PFSK-1 (cell line): ENCODE data around the genes FKBP15, ALAD, ATP6V1G1 and TNFSF15.

GRCh38 chr9:112762172-112762371 is 11.5 kb downstream of the SNX30 start:
- RRBS, result no CpG with 5 or more reads among the region's 6 CpGs

DNA sequence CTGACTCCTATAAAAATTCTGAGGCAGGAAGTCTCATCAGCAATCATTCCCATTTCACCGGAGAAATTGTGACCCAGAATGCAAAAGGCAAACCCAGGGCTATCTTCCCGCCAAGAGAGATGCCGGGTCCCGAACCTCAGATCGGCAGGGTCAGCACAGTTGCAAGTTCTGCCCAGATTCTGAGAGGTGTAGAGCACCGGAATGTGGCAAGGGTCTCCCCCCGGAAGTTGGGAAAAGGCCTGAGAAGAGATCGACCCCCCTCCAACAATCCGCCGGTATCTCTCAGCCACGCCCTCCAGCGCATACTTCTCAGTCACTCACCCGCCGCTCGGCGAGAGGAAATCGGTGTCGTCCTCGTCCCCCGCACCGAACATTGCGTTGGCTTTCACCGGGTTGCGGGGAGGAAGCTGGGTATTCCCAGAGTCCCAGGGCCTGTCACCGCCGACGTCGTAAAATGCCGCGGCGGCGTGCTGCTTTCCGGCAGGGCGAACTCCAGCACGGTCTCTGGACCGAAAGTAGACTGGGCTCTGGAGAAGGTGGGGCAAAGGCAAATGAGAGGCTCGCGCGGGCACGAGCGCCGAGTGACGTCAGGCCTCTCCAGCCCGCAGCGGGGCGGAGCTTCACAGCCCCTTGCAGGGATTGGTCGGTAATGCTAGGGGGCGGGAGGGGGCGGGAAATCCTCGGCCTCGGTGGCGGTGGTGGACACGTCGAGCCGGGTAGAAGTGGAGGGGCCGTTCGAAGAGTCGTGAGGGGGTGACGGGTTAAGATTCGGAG is at the start of gene FKBP15:
TSS of gene FKBP15 (minus strand) at position 408 of the 774 bp plus-strand sequence.
- RRBS, result 1% methylated on average over 22 of the region's 60 CpGs

GRCh38 chr9:113397082-113397873 is 3.8 kb downstream of the ALAD start:
- RRBS, result no CpG with 5 or more reads among the region's 9 CpGs

GRCh38 chr9:113400931-113401986 is at the start of gene ALAD:
TSS of gene ALAD (minus strand) at chr9:113401284.
- RRBS, result 2% methylated on average over 9 of the region's 60 CpGs

DNA sequence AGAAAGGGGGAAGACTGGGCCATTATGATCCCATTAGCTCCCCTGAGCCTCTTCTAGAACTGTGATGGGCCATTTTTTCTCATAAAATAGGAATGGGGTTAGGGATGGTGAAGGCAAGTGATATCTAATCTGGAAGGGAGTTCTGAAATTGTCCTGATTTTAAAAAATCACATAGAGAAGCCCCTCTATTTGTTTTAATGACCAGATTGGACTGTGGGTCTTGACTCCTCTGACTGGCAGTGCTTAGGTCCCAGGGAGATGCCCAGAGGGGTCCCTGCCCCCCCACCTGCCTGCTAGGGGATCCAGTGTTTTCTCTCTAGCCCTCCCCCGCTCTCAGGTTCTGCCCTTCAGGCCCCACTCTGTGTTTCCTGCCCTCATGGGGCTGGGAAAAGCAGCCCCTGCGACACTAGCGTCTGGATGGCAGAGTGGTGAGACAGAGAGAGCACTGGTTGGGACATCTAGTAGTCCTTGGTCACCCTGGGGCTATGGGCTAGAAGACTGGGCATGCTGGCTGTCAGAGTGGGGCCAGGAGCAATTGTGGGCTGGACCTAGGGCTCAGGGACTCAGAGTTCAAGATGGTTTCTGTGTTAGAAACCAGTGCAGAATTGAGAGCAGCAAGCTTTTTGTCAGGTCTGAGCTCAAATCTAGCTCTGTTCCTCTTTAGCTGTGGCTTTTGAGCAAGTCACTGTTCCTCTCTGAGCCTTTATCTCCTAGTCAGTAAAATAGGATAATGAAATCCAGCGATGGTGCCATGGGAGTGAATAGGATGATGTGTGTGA is 38.8 kb downstream of the RGS3 start:
- RRBS, result no CpG with 5 or more reads among the region's 4 CpGs

- RRBS, result no CpG with 5 or more reads among the region's 9 CpGs
These were observed 64.5 kb downstream of the RGS3 start for GRCh38 chr9:113527960-113528577.

DNA sequence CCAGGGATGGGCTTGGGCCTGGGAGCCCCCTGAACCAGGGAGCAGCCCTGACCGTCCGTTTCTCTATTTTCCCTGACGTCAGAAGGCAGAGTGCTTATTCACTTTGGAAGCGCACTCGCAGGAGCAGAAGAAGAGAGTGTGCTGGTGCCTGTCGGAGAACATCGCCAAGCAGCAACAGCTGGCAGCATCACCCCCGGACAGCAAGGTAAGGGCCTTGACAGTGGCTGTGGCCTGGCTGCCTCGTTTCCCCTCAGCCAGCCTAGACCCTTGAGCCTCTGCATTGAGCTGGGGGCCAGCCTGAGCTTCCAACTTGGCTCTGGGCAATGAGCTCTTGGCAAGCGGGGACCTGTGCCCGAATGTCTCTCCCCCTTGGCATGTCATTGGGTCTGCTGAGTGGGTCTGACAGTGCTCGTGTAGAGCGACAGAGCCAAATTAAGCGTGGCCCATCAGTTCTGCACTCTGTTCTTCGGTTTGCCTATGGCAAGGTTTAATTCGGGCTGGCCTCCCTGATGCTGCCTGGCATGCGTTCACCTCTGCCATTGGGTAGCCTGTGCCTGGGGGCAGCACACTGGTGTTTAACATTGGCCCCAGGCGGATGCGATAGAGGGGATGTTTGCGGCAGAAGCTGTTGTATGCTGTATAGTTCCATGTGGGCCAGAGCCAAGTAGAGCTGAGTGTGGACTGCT is 73.3 kb downstream of the RGS3 start:
- RRBS, result no CpG with 5 or more reads among the region's 20 CpGs

- RRBS, result no CpG with 5 or more reads among the region's 12 CpGs
These were observed 138.6 kb downstream of the RGS3 start for GRCh38 chr9:113602016-113602566.

DNA sequence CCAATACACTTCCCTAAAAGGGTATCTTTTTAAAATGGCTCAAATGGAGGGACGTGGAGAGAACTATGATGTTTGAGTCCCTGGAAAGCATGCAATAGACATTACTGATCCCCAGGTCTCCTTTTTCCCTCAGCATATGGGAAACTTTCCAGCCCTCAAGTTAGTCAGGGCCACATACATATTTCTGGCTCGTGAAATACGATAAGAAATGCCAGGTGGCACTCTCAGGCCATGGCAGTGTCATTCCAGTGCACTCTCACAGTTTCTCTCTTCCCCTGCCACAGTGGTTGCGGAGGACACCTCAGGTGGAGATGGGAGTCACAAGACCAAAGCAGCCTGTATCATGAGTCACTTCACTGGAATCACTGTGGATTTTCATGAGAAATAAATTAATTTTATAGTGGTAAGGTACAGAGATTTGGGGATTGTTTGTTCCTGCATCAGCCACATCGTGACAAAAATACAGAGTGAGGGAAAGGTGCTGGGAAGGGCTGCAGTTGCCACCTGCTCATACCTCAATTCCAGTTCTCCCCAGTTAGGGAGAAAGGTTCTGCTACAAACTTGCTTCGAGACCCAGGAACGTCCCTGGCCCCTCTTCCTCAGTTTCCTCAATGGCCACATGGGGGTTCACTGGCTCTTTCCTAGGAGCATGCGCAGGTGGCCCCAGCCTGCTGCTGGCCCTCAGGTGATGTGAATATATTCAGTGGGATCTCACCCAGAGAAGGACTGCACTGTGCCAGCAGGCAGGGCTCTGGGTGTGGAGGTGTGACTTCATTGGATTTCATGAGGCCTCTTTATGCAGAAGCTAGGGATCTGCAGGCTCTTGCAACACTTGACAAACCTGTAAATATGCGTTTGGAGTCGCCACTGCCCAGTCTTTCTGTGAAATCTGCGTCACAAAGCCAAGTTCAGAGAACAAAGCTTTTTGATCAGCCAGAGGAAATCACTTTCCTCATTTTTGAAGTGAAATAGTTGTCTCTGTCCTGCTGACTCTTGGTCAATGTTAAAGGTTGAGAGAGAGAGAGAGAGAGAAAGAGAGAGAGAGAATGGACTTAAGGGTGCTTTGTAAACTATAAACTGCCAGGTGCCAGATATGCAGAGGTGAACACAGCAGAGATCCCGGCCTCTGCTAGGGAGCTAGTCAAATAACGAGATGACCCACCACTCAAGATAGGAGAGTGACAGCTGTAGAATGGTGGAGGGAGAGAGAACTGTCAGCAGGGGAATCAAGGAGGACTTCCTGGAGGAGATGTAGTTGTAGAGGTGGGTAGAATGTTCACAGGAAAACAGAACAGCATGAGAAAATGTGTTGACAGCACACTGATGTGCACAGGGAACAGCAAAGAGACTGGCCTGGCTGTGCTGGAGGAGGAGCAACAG is 167.4 kb upstream of the ZNF618 start:
- RRBS, result no CpG with 5 or more reads among the region's 13 CpGs

DNA sequence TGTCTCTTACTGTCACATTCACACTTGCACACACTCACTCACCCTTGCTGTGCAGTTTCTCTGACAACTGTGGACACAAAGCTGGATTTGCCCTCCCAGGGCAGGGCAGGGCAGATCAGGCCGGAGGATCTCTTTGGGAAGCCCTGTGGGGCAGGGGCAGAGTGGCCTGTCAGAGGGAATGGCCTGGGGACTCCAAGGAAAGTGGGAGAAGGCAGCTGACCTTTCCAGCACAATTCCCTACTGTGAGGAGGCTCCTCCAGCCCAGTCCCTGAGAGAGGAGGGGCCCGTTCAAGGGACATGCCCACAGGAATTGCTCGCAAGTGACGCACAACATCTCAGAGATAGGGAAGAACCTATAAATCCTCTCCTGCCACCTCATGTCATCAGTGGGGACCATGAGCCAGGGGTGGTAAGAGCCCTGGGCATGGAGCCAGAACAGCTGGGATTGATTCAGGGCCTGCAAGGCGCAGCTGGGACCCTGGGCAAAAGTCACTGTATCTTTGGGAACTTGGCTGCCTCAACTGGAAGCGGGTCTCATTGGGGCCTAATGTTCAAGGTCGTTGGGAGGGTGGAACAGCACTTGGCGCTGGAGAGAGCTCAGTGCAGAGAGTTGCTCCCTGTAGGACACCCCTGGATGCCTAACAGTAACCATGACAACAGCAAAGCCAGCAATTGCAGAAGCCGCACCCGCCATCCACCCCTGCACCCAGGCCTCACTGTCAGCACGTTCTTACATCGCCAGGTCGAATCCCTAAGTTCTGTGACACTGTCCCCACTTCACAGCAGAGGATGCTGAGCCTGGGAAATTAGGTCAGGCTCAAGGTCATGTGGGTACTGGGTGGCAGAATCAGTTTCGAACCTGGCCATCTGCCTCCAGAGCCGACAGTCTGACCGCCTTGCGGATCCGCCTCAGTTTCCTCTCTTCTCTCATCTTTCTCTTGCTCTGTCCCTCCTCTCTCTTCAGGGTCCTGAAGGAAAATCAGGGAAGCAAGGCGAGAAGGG is 41.3 kb upstream of the ORM1 start:
- RRBS, result no CpG with 5 or more reads among the region's 19 CpGs

DNA sequence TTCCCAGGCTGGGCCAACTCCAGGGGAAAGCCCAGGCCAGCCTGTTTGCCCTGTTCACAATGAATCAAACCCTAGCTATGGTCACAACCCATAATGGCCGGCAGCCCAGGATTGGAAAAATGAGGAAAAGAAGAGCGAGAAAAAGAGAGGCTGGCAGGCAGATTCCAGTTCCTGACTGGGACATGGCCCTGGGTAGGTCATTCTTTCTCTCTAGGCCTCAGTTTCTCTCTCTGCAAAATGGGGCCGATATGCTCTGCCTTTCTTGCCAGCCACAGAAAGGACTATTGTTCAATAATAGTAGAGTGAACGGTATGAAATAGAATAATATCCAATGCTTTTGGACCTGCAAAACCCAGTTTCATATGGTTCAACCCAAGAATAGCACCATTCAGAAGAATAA is 7.6 kb upstream of the ORM1 start:
- RRBS, result no CpG with 5 or more reads among the region's 4 CpGs

- RRBS, result no CpG with 5 or more reads among the region's 3 CpGs
These were observed 3.8 kb upstream of the ORM1 start for GRCh38 chr9:114318997-114319590.

DNA sequence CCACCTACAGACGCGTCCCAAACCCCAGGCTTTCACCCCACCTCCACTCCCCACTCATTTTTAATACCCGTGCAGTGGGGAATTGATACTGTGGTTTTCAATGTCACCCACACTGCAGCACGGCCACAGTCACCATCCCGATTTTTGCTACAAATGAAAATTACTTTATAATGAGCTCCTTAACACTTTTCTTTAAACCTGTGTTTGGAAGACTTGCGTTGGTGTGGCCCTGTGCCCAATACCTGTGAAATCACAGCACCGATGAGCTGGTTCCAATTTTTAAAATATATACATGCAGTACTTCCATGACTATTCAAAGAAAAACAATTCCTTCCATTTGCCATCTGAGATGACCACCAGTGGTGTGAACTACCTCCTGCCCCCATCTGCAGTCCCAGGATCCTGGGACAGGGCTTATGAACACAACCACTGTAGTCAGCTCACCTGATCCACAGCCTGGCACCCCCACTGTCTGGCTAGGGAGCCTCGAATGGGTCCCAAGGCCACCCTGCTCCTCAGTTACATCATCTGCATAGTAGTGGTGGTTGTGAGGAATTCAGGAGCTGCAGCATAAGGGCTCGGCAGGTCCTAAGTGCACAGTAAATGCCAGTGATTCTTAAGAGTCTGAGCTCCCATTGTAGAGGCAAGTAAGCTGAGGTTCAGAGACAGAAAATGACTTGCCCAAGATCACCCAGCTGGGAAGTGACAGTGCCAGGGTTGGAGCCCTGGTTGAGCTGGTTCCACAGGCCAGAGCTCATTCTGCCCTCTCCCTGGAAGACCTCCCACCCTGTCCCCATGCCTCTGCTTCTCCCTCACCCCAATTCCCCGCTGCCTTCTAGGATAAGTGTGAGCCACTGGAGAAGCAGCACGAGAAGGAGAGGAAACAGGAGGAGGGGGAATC is 2.8 kb downstream of the ORM1 start:
- RRBS, result no CpG with 5 or more reads among the region's 11 CpGs

DNA sequence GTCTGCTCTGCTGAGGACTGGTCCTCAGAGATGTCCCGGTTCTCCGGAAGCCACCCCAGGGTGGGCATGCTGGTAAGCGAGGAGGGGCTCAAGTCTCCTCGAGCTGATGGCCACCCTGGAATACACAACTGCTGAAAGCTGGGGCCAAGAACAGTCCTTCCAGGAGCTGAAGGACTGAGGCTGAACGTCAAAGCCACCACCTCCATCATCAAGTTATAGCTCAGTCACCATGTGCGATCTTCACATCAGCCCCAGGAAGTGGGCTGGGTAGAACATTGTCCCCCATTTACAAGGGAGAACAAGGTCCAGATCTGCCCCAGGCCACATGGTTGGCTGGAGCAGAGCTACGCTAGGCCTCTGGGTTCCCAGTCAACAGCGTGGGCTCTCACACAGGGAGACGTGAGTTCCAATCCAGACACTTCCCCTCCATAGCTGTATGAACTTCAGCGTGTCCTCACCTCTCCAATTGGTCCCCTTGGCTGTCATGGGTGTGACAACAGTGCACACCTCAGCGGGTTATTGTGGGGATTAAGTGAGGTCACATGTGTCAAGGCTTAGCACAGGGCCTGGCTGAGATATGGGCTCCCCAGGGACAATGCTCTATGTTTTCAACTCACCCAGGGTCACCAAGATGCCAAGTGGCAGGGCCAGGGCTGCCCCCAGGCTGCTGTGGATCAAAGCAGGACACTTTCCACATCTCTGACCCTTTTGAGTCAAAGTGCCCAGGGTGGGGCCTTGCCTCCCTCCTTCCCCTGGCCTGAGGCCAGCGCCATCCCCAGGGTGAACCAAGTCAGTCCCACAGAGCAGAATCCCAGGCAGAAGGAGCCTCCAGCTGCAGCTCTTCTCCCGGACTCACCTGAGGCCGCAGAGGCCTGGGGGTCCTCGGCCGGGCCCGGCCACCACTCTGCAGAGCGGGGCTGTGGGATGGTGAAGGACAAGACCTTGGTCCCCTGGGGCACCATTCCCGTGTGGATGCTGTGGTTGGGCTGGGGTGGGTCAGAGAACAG is 19.9 kb downstream of the AKNA start:
- RRBS, result 98% methylated on average over 4 of the region's 19 CpGs

- RRBS, result no CpG with 5 or more reads among the region's 5 CpGs
These were observed 6.5 kb upstream of the AKNA start for GRCh38 chr9:114394257-114394700.

- RRBS, result no CpG with 5 or more reads among the region's 7 CpGs
These were observed 7.1 kb upstream of the AKNA start for GRCh38 chr9:114394847-114395340.

DNA sequence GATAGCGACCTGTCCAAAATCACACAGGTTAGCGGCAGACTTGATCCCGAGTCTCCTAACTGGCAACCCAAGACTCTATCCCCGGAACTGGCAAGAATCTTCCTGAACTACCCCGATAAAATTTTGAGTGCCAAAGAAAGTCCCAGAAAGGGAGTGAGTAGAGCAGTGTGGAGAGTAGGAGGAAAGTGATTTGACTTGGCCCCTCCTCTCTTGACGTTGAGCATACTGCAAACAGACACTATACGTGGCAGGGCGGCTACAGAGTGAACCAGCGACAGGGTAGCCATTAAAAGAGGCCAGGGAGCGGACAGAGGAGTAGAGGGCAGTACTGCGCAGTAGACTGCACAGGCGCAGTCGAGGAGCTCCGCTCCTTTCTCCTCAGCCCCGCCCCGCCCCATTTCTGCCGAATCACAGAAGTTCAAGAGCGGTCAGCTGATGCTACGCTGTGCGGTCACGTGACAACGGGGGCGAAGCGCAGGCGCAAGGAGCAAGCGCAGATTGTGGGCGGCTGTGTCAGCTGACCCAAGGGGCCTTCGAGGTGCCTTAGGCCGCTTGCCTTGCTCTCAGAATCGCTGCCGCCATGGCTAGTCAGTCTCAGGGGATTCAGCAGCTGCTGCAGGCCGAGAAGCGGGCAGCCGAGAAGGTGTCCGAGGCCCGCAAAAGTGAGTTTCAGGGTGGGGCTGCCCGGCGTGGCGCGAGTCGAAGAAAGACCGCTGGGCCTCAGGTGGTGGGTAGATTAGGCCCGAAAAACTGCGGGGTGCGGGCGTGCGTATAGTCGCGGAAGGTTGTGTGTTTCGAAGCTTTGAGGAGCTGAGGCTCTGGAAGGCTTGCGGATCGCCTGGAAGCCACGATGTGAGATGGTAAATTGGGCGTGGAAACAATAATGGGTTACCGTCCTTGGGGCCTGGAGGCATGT is at the start of gene ATP6V1G1:
TSS of gene ATP6V1G1 (plus strand) at position 511 of the 916 bp plus-strand sequence.
- RRBS, result no CpG with 5 or more reads among the region's 55 CpGs

GRCh38 chr9:114643569-114644797 is 13.6 kb downstream of the TEX53 start:
- RRBS, result no CpG with 5 or more reads among the region's 7 CpGs

- RRBS, result no CpG with 5 or more reads among the region's 10 CpGs
These were observed at the start of gene TNFSF15 for GRCh38 chr9:114805374-114806691. TSS of gene TNFSF15 (minus strand) at chr9:114806039.

GRCh38 chr9:114909600-114910077 is 20.8 kb downstream of the TNFSF8 start:
- RRBS, result no CpG with 5 or more reads among the region's 1 CpG